ENCODE data around the genes COL15A1, RNF20 and OR13D1.

DNA sequence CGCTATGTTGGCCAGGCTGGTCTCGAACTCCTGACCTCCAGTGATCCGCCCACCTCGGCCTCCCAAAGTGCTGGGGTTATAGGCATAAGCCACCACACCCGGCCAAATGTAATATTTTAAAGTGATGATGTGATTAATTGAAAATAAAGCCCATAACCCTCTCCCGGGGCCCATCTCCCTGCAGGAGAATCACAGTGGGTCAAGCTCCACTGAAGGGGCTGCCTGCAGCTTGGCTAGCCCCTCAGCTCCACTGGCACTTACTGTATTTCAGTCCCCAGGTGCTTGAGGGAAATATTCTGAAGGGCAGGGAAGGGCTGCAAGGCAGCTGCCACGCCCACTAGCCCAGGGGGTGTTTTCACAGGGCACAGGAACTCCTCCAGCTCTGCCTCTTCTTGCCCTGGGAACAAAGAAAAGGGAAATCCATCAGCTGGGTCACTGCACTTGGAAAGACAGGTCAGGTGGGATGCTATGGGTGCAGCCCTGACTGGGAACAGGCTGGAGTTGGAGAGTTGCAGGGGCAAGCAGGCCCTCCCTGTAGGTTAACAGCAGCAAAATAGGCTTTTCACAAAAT, 11.6 kb downstream of the TBC1D2 start:
- PRO-cap: no peak

DNA sequence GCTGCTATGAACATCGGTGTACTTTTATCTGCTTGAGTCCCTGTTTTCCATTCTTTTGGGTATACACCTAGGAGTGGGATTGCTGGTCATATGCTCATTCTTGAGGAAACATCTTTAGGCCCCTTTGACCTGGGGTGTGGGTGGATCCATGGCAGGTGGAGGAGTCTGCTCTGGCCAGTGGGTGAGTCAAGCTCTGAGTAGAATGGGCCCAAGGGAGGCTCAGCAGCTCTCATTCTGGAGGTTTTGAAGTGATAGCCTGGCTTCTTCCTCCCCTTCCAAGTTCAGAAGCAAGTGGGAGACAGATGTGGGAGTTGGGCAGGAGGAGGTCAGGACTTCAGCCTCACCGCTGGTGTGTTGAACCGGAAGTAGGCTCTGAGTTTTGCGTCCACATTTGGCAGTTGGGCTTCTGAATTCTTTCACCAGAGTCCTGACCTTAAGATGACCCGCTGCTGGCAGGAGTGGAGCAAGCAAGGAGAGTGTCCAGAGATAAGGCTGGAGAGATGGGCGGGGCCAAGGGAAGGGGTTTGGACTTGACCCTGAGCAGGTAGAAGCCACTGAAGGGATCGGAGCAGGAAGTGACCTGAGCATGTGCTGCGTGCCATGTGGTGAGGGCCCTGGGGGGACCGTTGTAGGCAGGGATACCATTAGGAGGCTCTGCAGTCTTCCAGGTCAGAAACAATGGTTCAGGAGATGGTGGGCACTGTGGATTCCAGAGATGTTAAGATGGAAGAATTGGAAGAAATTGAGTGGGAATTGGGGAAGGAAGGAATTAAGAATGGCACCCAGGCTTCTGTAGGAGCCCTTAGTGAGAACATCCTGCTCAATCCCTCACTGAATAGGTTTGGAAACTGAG, 25.7 kb downstream of the GALNT12 start:
- PRO-cap: no peak

DNA sequence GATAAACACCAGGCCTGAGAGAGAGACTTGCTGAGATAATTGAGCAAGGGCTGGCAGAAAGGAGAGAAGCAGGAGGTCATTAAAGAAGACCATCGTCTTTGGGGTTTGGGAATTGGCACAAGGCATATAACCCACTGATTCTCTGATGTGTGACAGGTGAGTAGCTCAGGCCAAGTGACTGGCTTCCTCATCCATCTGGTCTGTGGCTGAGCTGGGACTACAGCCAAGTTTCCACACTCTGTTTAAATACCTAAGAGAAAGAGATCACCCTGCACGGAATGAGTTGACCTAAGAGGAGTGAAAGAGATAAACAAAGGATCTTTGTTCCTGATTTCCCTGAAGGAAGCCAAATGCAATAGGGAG, 40.8 kb downstream of the GALNT12 start:
- PRO-cap: no peak

- PRO-cap: no peak
Measured at GRCh38 chr9:98848694-98849102, 41.2 kb downstream of the GALNT12 start.

- PRO-cap: no peak
Measured at GRCh38 chr9:98886553-98887040, 57.1 kb upstream of the COL15A1 start.

GRCh38 chr9:98916489-98917074, 27.1 kb upstream of the COL15A1 start:
- PRO-cap: no peak

- PRO-cap: no peak
Measured at GRCh38 chr9:98943283-98944131, at the start of gene COL15A1. TSS of gene COL15A1 (plus strand) at chr9:98943907.

- PRO-cap: no peak
Measured at GRCh38 chr9:99823381-99823653, 1.6 kb downstream of the NR4A3 start.

DNA sequence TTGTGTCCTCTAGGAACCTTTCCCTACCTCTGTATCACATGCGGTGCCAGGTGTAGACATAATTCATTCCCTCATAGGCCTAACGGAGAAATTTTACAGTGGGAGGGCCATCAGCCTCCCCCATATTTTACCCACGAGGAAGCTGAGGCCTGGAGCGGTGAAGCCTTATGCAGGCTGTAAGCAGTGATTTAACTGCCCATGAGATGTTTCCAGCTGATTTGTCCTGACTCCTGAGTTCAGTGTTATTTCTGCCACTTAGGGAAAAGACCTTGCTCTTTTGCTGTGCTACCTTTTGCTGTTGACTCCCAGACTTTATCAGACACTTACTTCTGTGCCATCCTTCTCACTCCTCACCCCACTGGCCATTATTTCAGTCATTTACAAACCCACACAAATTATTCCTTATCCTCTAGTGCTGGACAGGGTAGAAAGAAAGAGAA, 8.1 kb downstream of the NR4A3 start:
- PRO-cap: no peak

- PRO-cap: no peak
Measured at GRCh38 chr9:99830909-99831306, 9.2 kb downstream of the NR4A3 start.

- PRO-cap: no peak
Measured at GRCh38 chr9:100351750-100352742, 696 bp downstream of the TEX10 start.

- PRO-cap: unidirectional peak, plus-strand start at chr9:100598990
Measured at GRCh38 chr9:100598360-100599095, 20.6 kb downstream of the CAVIN4 start.

DNA sequence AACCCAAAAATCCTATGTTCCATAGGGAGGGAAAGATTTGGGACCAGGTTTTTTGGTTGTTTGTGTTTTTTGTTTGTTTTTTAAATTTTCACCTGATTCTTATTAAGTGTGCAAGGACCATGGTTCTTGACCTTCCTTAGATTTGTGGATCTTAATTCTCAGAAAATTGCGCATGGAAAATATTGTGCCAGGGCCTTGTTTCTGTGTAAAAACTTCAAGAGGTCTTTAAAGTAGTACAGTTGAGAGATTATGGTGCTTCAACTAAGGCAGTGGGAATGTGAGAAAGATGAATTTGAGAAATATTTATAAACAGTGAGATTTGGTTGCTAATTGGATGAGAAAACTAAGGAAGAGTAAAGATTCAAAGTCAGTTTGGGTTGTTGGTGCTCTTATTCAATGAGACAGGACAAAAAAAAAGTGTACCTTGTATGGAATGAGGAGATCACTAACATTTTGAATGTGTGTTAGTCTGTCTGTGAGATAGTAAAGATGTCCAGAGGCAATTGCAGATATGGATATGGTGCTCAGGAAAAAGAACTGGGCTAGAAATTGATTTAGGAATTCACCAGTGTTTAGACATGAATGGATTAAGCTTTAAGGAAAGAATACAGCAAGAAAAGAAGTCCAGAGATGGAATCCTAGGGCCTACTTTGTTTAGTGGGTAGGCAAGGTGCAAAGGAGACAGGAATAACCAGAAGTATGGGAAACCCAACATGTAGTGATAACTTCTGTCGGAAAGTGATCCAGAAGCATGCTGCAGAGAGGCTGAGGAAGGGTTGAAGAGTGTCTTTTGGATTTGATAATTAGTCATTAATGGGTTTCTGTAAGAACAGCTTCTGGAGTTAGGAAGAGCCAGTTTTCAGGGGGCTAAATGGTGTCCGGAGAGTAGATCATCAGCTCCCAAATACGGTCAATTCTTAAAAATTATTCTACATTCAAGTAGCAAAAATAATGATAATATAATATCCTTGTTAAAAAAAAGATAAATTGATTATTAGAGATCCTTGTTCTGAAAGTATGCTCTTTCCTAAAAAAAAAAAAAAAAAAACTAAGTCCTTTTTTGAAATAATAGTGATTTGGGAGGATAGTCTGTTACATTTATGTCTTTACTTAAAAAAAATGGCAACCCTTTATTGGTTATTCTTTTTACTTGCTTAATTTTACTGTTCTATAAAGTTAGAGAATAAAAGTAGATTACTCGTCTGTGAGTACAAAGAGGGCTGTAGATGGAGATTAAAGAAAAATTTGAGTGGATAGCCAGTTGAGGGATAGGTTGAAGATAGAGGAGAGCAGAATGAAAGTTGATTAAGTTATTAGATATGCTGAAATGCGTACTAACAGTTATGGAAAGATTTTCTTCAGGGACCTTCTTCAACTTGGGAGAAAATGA, 15.0 kb downstream of the ZNF189 start:
- PRO-cap: no peak

DNA sequence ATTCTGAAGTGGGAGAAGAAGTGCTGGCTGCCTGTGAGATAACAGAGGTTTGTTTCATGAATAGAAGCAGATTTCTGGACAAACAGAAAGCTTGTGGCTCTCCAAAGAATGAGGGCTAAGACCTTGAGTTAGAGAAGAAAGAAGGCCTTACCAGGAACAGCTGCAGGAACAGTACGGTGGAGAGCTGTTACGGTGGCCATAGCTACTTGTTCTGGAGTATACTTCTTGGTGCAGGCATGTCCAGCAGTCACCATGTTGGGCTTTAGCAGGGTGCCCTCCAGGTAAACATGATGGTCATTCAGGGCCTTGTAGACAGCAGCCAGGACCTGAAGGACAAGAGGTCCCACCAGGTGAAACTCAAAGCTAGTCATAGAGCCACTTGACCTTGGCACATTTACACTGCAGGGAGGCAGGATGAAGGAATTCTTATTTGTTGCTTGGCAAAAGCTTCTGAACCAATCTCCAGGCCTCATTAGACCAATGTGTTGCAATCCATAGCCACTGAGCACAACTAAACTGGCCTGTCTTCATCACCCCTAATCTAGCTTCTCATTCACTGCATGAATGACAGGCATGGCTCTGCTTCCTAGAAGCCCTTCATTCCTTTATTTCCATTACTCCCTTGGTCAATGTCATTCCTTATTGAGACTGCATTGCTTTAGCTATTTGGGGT, 10.1 kb downstream of the ALDOB start:
- PRO-cap: no peak

DNA sequence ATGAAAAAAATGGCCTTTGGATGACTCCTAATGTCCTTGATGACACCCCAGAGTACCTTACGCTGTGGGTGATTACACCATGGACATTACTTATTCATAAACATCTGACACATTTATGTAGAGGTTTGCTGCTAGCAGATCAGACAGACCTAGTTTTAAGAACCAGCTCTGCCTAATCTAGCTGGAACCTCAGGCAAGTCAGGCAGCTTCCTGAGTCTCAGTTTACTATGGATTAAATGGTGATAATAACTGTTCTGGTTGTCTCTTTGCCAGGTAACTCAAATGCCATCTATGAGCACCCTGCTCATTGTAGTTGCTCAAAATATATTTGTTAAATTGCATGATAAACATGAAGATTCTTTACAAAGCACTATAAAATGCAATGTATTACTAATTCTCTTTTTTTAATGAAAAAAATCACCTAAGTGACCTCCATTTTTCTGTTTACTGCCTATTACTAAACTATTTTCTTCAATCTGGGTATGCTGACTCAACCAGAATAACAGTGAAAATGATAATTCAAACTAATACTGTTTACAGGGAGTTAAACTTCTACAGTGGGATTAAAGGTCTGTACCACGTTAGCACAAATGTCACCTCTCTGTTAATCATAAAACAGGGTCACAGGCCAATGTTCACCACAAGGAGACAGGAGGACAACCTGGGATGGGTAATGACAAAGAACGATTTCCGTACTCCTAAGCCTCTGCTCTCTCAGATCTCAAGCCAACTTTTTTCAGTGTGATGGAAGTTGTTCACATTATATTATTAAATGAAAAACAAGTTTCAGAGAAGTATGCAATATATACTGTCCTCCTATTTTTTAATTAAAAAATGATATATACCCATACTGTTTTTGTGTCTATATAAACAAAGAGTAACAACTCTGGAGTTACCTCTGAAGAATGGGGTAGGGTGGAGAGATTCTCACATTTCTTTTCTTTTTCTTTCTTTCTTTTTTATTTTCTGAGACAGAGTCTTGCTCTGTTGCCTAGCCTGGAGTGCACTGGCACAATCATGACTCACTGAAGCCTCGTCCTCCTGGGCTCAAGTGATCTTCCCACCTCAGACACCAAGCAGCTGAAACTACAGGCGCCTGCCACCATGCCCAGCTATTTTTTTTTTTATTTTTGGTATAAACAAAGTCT, 2.4 kb downstream of the ALDOB start:
- PRO-cap: no peak

GRCh38 chr9:101448964-101450001, 13.7 kb upstream of the ALDOB start:
- PRO-cap: bidirectional peak, plus-strand start at chr9:101449558, minus-strand start at chr9:101449468

DNA sequence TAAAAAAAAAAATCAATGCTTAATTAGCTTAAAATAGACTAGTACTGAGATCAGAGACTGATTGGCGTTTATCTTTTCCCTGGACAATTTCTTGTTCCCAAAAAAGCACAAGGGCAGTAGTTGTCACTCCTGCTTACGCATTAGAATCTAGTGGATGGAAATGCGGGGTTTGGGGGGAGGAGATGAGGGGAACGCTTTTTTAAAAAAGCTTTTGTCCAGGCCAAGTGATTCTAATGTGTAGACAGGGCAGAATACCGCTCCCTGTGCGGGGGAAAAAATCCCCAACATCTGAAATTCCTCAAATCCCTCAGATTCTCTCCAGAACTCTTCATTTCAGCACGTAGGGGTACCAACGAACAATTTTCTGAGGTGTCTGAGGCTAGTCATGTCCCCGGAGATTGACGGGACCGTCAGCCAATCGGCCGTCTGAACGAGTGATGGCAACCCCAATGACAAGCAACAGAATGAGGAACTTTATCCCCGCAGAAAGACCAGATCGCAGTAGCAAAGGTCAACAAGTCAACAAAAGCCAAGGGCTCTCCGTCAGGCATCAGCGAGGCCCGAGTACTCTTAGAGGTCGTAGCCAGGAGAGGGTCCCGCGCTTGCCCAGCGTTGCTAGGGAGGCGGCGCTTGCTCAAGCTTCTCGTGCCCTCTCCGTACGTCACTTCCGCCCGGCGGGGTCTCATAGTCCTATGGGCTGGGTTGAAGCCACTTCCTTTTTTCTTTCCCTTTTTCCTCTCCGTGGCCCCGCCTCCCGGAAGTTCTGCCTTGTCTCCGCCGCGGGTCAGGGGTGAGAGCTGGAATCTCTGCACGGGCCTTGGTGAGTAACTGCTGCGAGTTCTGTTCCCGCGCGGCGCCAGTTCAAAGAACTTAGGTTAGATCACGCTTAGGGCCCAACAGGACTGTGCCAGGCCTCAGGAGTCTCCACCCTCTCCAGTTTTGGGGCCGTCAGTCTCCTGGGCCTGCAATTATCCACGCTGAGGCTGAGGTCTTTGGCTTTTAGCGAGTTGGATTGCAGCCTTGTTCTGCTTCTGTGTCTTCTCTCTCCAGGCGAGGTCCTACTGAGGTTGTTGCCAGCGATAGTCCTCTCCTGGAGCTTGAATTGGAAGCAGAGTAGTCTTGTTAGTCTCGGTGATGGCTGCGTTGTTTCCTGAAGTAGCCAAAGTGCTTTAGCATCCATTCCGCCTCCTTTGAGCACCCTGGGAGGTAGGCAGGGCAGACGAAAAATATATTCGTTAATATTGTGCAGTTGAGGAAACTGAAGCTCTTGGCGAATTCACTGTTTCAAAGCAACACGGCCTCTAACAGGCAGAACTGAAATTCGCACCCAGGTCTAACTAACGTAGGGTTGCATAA, at the start of gene RNF20:
RNF20 (plus strand) TSS at position 759 of the 1,356 bp plus-strand sequence.
- PRO-cap: bidirectional peak, plus-strand start at position 771 of the sequence, minus-strand start at position 656 of the sequence

GRCh38 chr9:101580052-101580412, 14.7 kb downstream of the PPP3R2 start:
- PRO-cap: no peak

- PRO-cap: no peak
Measured at GRCh38 chr9:104694317-104694784, at the start of gene OR13D1. TSS of gene OR13D1 (plus strand) at chr9:104694518.

GRCh38 chr9:104775091-104775825, 11.3 kb downstream of the NIPSNAP3B start:
- PRO-cap: no peak

All from Metastatic Pancreatic Carcinoma in the Ovary (tissue), 1 donor.